ENCODE results near the gene MRPL21.

GRCh38 chr11:68047331-68048215, 8.7 kb downstream of the TCIRG1 start:
- RRBS, result 92% methylated on average over 5 of the region's 41 CpGs

DNA sequence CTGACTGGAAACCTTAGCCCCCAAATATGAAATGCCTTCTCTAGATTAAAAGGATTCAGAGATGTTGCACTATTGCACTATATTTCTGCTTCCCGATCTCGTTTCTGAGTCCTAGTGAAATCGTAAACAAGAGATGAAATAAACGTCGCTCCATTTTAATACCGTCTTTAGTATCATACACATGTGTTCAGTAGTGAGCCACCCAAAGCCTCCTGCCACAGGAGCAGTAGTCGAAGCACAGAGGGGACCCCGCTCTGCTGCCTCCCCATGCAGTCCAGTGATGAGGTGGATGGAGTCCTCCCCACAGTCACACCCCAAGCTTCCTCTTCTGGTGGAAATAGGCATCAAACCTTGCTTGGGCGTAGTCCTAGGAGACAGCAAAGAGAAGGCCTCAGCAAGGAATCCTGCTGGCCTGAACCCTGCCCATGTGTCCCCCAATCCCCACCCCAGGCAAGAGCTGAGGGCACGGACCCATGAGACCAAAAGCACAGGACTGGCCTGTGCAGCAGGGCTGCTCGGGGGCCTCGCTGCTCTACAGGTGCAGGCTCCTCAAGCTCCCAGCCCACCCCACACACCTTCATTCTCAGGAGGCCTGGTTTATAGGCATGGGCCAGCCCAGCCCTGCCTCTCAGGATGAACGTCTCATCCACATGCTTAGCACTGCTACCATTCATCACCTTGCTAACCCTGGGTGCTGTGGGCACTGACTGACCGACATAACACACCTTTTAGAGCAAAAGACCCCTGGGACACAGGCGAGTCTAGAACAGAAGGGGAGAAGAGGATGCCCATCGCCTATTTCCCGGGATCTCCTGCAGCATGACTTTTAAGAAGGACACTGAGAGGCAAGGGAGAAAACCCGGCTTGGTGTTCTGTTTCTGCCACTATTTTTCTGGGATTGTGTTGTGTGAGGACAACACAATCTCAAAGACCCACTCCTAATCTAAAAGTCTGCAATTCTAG, 15.1 kb downstream of the TCIRG1 start:
- RRBS, result no CpG with 5 or more reads among the region's 18 CpGs

- RRBS, result no CpG with 5 or more reads among the region's 5 CpGs
Measured at GRCh38 chr11:68082295-68082920, 38.8 kb downstream of the CHKA start.

DNA sequence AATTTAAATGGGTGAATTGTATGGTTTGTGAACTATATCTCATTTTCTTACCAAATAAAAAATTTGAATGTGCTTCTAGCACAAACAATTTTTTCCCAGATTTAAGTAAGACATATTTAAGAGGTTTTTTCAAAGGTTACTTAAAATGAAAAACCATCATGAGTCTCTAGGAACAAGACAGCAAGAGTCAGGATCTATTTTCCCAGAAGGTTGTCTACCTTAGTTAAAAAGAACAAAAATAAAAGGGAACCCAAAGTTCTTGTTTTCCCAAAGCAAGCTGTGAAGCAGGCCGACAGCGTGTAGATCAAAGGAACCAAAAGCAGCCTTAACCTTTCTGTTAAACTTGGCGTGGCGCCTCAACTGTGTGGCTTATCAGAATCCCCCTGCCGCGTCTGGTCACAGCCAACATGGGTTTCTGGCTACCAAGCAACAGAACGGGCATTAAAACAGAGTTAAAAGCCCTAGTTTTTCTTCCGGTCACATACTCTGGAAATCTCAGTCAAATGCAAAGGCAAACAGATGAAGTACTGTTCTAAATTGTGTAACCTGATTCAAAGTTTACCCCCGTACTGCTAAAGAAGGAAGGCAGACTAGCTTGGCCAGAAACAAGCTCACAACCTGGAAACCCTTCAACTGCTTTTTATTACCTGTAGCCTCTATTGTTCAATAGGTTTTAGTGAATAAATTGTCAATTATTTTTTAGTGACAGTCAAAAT, 21.7 kb downstream of the CHKA start:
- RRBS, result no CpG with 5 or more reads among the region's 9 CpGs

DNA sequence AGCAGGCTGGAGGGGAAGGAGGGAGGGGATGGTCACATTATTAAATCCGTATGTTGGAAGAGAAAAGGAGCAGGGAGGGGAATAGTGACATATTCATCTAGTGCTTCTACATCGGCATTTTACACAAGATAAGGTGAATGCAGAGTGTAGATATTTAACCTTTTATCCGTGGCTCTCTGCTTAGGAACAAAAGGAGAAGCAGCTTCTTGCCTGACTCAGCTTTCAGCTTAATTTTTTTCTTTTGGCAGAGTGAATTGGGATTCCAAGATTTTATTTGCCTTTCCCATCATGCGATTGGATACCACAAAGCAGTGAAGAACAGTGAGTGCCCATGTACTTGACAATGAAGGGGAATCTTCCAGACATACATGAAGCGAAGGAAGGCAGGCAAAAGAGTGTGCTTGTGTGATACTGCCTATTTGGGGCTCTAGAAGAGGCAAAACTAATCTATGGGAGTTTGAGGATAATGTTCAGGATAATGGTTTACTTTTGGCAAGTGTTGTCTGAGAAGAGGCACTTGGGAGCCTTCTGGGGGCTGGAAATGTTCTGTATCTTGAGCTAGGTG, 17.0 kb upstream of the CHKA start:
- RRBS, result no CpG with 5 or more reads among the region's 5 CpGs

GRCh38 chr11:68146124-68146601, 25.0 kb upstream of the CHKA start:
- RRBS, result no CpG with 5 or more reads among the region's 15 CpGs

GRCh38 chr11:68282177-68282902, 10.6 kb upstream of the C11orf24 start:
- RRBS, result no CpG with 5 or more reads among the region's 15 CpGs

DNA sequence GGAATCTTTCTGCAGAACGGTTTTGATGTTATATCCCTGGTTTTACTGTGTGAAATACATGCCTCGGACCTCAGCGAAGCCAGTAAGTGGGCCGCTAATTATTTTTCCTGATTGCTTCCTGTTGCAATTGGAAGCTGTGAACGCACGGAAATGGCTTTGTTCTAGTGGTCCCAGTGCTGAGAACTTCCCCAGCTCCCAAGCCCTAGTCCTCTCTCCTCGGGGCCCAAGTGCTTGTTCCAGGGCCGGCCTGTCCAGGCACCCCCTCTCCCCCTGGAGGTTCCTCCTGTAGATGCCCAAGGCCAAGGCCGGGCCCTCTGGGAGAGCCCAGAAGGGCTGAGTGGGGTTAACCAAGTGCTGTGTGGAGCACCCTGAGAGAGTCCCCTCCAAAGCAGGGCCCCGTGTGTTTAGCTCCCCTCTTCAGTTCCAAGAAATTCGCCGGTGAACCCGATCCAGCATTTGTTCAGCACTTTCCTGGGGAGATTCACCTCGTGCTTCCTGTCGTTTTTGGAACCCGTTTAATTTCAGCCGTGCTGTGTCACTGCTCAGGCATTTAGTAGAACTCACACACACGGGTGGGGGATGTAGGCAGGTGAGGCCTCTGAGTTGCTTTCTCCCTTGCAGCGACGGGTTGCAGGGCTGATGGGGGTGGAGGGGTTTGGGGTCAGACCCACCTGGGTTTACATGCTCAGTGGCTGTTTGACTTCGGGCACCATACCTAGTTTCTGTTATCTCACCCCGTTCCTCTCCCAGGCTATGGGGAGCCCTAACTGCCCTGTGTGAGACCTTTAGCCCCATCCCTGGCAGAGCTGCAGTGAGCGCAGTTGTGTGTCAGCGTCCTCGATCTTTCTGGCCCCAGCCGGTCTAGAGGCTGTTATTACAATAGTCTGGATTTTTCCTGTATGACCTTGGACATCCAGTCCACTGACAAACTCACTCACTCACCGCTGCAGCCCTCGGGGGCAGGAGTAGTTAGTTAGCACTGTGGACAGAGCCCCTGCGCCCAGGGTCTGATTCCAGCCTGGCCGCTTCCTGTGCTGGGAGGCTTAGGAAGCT, 2.4 kb downstream of the LRP5 start:
- RRBS, result 33% methylated on average over 1 of the region's 30 CpGs

DNA sequence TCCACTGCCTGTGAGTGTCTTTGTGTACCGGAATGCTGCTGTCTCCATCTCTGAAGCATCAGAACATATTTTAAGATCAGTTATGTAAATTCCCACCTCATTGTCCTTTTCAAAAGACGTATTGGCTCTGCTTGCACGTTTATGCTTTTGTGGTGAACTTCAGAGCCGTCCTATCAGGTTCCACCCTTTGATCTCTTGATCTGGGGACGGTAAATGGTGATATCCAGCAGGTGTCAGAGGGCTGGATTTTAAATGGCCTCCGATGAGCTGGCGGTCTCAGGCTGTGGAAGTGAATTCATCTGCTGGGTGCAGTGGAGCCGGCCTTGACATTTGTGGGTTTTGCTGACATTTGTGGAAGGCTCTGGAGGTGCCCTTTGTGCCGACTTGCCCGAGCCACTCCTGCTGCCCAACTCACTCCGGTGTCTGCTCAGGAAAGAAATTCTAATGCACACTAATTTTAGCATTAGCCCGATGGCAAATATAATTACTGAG, 8.9 kb downstream of the LRP5 start:
- RRBS, result 89% methylated on average over 2 of the region's 12 CpGs

DNA sequence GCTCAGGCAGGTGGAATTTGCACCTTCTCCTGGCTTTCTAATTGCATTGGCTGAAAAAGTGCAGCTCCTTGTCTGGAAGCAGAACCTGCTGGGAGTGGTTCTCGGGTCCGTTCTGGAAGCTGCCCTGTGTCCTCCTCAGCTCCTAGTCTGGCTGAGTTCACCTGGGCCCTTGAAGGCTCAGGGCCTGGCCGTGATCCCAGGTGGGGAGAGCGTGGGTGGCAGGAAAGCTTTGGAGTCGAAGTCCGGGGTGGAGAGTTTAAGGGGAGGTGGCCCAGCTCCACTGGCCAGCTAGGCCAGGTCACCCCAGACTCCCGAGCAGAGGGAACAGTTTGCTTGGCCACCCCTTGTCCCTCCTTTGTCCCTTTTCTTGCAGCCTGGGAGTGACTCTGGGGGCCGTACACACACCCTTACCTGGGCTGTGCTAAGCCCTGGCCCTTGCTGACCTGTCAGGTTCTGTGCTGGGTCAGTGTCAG, 37.1 kb downstream of the LRP5 start:
- RRBS, result no CpG with 5 or more reads among the region's 8 CpGs

GRCh38 chr11:68365195-68365921, 53.0 kb downstream of the LRP5 start:
- RRBS, result no CpG with 5 or more reads among the region's 33 CpGs

GRCh38 chr11:68398032-68398822, 62.3 kb upstream of the PPP6R3 start:
- RRBS, result no CpG with 5 or more reads among the region's 17 CpGs

DNA sequence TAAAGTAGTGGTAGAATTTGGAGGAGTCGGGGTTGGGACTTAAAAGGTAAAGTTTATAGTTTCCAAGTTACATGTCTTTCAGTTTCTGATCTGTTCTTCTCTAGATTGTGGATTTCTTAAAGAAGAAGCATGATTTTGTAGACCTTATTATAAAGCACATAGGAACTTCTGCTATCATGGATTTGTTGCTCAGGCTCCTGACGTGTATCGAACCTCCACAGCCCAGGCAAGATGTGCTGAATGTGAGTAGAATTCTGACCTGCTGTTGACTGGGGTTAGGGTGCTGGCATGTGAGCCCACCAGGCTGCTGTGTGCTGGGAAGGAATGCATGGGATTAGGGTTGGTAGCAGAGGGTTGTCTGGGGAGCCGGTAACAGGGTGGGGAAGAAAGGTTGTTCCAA, 87.4 kb downstream of the PPP6R3 start:
- RRBS, result no CpG with 5 or more reads among the region's 4 CpGs

DNA sequence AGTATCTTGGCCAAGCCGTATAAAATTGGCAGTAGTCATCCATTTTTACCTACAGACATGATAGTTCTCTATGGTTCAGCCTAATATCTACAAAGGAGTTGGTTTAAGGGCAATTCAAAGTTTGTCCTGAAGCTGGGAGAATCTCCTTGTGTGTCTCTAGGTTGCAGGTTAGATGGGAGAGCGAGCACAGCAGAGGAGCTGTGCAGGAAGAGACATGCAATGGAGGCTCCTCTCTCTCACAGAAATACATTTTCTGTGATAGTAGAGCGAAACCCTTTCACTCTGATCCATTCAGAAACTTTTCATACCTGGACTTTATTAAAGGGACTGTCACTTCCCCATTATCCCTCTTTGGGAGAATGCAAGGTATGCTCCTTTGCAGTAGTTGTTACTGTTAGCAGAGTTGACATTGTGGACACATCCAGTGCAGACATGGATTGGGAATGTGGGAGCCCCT, 91.6 kb downstream of the PPP6R3 start:
- RRBS, result no CpG with 5 or more reads among the region's 3 CpGs

DNA sequence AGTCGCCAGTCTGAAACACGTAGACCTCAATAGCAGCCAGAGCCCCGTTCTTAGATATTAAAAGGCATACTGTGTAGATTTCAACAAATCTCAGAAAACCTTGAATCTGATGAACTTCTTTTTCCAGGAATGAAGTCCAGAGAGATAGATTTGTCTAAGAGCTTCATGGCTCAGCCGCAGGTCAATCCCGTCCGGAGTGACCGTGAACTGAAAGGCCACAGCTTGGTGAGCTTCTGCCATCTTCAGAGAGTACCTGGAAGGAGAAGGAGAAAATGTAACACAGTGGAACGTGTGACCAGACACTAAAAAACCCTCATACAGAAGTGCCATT, 26.5 kb downstream of the CPT1A start:
- RRBS, result no CpG with 5 or more reads among the region's 8 CpGs

- RRBS, result no CpG with 5 or more reads among the region's 4 CpGs
Measured at GRCh38 chr11:68857329-68857670, 15.6 kb upstream of the CPT1A start.

DNA sequence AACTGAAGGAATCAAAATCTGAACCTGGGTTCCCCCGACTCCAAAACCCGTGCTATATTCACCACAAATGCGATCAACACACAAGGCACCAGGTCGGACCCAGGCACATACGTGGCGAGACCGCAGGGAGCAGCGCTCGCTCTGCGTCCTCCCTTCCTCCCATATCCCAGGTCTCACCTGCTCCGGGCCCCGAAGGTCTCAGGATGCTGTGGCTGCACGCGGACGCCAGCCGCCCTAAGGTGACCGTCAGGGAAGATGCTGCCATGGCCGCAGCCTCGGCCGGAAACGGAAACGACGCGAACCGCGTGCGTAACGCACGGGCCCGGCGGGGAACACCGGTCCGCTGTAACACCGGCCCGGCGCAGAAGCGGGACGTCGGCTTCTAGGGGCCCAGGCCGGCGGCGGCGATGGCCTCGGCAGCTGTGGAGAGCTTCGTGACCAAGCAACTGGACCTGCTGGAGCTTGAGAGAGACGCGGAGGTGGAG, at the start of gene MRPL21:
MRPL21 (minus strand) TSS at position 287 of the 485 bp plus-strand sequence.
- RRBS, result under 1% methylated on average over 11 of the region's 47 CpGs

- RRBS, result 92% methylated on average over 3 of the region's 10 CpGs
Measured at GRCh38 chr11:69060965-69061282, 12.2 kb downstream of the TPCN2 start.

DNA sequence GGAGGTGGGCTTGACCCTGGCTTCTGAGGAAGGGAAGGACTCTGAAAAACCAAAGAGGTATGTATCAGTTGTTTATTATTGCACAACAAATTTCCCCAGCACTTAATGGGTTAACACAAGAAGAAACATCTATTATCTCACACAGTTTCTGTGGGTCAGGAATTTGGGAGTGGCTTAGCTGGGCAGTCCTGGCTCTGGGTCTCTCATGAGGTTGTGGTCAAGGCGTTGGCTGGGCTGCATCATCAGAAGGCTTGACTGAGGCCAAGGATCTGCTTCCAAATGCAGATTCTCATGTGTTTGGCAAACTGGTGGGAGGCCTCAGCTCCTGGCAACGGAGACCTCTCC, 17.5 kb upstream of the SMIM38 start:
- RRBS, result no CpG with 5 or more reads among the region's 2 CpGs

DNA sequence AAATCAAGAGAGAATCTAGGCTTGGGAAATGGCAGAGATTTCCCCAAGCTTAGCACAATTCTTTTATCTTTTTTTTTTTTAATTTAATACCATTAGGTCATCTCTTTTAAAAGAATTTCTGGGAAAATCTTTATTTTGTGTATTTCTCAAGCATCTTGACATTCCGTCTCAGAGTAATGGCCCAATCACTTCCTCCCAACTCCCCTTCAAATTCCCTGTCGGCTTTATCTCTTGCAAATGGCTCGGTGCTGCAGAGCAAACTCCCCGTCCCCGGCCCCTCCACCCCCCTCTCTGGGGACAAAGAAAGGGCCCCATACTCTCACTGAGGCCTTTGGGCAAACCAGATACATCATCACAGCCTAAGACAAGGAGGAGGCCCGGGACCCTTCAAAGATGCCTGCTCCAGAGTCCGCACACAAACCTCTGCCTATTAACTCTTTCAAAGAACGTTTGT, 4.0 kb upstream of the SMIM38 start:
- RRBS, result 17% methylated on average over 1 of the region's 8 CpGs

Measured in AG04449 (cell line).